GM12878 (cell line): ENCODE measurements around a stretch of chr6.

DNA sequence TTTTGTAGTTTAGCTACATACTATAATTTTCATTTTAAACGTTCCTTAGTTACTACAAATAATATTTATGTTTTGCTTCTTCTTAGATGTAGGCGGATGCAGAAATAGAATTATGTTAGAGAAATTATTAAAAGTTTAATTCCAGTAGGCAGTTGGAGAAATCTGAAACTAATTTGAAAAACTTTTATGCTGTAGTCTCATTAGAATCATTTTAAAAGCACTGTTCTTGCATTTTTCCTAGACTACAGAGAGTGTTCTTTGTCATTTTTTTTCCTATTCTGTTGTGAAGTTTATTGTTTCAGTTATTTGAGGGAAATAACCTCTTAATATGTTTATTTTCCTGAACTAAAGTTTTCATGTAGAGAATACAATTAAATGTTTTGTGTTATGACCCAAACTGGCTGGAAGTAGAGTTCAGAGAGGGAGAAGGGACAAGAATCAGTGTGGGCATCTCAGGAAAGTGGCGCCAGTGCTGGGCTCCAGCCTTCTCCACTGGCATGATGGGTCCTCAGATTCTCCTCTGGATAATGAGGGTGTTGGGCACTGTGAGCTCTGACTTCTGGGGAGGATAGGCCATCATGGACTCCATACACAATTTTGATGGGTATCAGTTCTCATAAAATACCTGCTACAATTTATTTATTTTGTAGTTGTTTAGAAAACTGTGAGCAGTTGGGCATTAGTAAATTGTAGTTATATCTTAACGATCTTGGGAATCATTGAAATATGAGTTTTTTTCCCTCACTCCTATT, 18.3 kb downstream of the OGFRL1 start:
- RAMPAGE, long total RNA, result no peak
- RRBS, 2 experiments, result no CpG with 5 or more reads among the region's 4 CpGs
CAGE:
- cytosol, long polyA minus RNA, result no peak
- cytosol, long polyA plus RNA, result no peak
- long polyA plus RNA, result no peak
- nucleolus, long total RNA, result no peak
- nucleus, long polyA plus RNA, result no peak
- nucleus, long total RNA, result no peak

DNA sequence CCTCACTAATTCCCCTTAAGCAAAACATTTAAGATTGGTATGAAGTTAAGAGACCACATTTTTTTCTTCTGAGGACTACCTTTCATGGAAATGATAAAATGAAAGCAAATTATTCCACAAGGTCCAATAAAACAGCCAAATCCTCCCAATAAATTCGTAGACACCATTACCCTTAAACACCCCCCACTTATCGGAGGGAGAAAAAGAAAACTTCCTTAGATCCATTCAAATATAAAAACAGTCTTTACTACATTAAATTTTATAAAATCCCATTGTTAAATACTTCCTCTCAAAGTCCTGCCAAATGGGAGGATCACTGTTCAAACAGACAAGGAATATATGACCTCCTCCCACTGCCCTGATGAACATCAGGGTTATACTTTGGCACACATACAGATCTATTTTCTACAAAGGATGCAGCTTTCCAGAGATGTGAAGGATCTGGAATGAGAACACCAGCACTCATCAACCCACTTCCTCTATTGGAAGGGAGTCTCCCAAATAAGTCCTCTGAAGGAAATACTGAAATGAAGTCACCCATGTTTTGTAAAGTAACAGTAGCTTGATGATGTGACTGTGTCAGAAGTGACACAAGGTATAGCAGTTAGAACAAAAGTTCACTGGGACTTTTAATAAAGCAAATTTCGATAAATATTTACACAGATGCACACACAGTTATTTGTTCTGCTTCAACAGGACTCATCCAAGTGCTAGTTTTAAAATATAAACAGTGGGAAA, 104.7 kb downstream of the OGFRL1 start:
- RAMPAGE, long total RNA, result no peak
- RRBS, 2 experiments, result no CpG with 5 or more reads among the region's 3 CpGs
CAGE:
- cytosol, long polyA minus RNA, result no peak
- cytosol, long polyA plus RNA, result no peak
- long polyA plus RNA, result no peak
- nucleolus, long total RNA, result no peak
- nucleus, long polyA plus RNA, result no peak
- nucleus, long total RNA, result no peak

GRCh38 chr6:71419341-71420039, 130.9 kb downstream of the OGFRL1 start:
- RAMPAGE, long total RNA, result no peak
- RRBS, 2 experiments, result no CpG with 5 or more reads among the region's 28 CpGs
CAGE:
- cytosol, long polyA minus RNA, result no peak
- cytosol, long polyA plus RNA, result no peak
- long polyA plus RNA, result no peak
- nucleolus, long total RNA, result no peak
- nucleus, long polyA plus RNA, result no peak
- nucleus, long total RNA, result no peak

DNA sequence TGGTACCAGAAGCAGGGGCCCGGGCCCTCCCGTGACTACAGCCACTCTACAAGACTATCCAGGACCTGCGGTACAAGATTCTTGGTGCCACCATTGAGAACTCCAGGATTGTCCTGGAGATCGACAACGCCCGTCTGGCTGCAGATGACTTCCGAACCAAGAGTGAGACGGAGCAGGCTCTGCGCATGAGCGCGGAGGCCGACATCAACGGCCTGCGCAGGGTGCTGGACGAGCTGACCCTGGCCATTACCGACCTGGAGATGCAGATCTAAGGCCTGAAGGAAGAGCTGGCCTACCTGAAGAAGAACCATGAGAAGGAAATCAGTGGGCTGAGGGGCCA, 296.4 kb downstream of the OGFRL1 start:
- RAMPAGE, long total RNA, result no peak
- RRBS, 2 experiments, result no CpG with 5 or more reads among the region's 16 CpGs
CAGE:
- cytosol, long polyA minus RNA, result no peak
- cytosol, long polyA plus RNA, result no peak
- long polyA plus RNA, result no peak
- nucleolus, long total RNA, result no peak
- nucleus, long polyA plus RNA, result no peak
- nucleus, long total RNA, result no peak

DNA sequence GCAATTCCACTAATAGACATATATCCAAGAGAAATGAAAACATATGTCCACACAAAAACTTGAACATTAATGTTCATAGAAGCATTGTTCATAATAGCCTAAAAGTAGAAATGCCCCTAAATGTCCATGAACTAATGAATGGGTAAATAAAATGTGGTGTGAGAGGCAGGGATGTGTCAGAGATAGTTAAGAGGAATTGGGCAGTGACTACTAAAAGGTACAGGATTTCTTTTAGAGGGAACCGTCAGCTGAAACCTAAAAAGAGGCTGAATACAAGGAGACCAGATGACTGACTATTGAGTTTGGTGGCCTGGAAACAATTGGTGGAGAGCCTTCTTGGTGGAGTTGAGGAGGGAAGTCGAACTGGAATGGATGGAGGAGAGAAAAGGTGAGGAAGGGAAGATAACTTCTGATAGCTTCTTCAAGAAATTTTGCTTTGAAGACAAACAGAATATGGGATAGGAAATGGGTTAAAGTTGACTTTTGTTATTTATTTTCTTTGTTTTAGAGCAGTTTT, 146.2 kb downstream of the KCNQ5 start:
- RAMPAGE, long total RNA, result no peak
- RRBS, 2 experiments, result no CpG with 5 or more reads among the region's 2 CpGs
CAGE:
- cytosol, long polyA minus RNA, result no peak
- cytosol, long polyA plus RNA, result no peak
- long polyA plus RNA, result start-site peak on the plus strand centred at position 353 of the sequence, 91 bp wide, 21 and 25 reads in 2 replicates
- nucleolus, long total RNA, result start-site peak on the plus strand centred at position 347 of the sequence, 102 bp wide, 32 reads; start-site peak on the plus strand centred at position 462 of the sequence, 16 bp wide, 19 reads
- nucleus, long polyA plus RNA, result no peak
- nucleus, long total RNA, result no peak

GRCh38 chr6:73309359-73309628, 44.8 kb downstream of the DPPA5 start:
- RAMPAGE, long total RNA, result no peak
- RRBS, 2 experiments, result no CpG with 5 or more reads among the region's 8 CpGs
CAGE:
- cytosol, long polyA minus RNA, result no peak
- cytosol, long polyA plus RNA, result no peak
- long polyA plus RNA, result no peak
- nucleolus, long total RNA, result no peak
- nucleus, long polyA plus RNA, result no peak
- nucleus, long total RNA, result no peak

DNA sequence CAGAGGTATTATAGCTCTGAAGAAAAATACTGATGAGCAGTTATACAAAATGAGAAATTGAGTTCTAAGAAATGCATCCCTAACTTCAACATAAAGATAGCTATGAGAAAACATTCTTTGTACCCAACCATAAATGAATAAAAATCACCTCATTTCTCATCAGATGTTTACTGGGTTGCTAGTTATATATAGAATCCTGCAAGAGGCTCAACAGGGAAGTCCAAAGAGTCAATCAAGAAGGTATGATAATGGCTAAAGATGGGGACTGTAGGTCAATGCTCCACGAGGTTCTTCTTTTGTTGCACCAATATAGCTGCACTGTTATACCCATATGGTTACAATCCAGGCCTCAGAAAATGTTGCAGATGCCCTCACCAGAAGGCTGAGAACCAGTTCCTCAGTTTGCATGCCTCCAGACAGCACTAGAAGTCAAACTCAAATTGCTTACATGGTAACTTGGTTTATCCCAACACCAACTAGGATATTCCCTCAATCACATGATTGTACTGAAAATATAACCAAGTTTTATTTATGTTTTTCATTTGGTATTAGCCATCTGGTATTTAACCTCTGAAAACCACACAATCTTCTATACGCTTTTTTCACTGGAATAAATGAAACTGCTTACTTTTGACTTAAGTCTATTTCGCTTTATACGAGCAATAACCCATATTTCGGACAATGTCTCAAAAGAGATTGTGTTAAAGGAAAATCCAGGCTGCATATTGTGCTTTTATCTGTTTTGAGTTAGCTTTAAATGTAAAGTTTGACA, 12.0 kb downstream of the EEF1A1 start:
- RAMPAGE, long total RNA, result no peak
- RRBS, 2 experiments, result no CpG with 5 or more reads among the region's 5 CpGs
CAGE:
- cytosol, long polyA minus RNA, result no peak
- cytosol, long polyA plus RNA, result no peak
- long polyA plus RNA, result no peak
- nucleolus, long total RNA, result no peak
- nucleus, long polyA plus RNA, result no peak
- nucleus, long total RNA, result no peak

DNA sequence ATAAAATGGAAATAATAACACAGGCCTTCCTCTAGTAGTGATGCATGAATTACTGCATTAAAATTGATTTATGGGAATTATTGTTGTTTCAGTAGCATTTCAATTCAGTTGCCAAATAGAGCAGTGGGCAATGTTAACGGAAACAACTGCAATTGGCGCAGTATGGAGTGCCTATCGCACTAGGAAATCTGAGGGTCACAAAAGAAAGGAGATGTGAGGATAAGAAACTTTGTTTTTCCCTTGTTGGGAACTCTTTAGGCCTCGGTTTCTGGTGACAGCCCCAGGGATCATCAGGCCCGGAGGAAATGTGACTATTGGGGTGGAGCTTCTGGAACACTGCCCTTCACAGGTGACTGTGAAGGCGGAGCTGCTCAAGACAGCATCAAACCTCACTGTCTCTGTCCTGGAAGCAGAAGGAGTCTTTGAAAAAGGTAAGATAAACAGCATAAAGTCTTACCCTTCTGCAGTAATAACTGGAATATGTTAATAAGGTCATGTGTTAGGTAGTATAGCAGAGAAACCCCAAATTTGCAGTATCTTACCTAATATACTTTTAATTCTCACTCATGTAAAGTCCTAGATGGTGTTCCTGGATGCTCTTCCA, 1.2 kb downstream of the CD109 start:
- RAMPAGE, long total RNA, result no peak
- RRBS, 2 experiments, result no CpG with 5 or more reads among the region's 6 CpGs
CAGE:
- cytosol, long polyA minus RNA, result no peak
- cytosol, long polyA plus RNA, result no peak
- long polyA plus RNA, result no peak
- nucleolus, long total RNA, result no peak
- nucleus, long polyA plus RNA, result no peak
- nucleus, long total RNA, result no peak

GRCh38 chr6:74075379-74075909, 379.4 kb downstream of the CD109 start:
- RAMPAGE, long total RNA, result no peak
- RRBS, 2 experiments, result no CpG with 5 or more reads among the region's 4 CpGs
CAGE:
- cytosol, long polyA minus RNA, result no peak
- cytosol, long polyA plus RNA, result no peak
- long polyA plus RNA, result no peak
- nucleolus, long total RNA, result no peak
- nucleus, long polyA plus RNA, result no peak
- nucleus, long total RNA, result no peak

GRCh38 chr6:75102405-75102997, 103.4 kb downstream of the COL12A1 start:
- RAMPAGE, long total RNA, result no peak
- RRBS, 2 experiments, result no CpG with 5 or more reads among the region's 6 CpGs
CAGE:
- cytosol, long polyA minus RNA, result no peak
- cytosol, long polyA plus RNA, result no peak
- long polyA plus RNA, result no peak
- nucleolus, long total RNA, result no peak
- nucleus, long polyA plus RNA, result no peak
- nucleus, long total RNA, result no peak

GRCh38 chr6:75174870-75175499, 30.9 kb downstream of the COL12A1 start:
- RAMPAGE, long total RNA, result no peak
- RRBS, 2 experiments, result no CpG with 5 or more reads among the region's 7 CpGs
CAGE:
- cytosol, long polyA minus RNA, result no peak
- cytosol, long polyA plus RNA, result no peak
- long polyA plus RNA, result no peak
- nucleolus, long total RNA, result no peak
- nucleus, long polyA plus RNA, result no peak
- nucleus, long total RNA, result no peak

GRCh38 chr6:75663107-75663700, 61.5 kb downstream of the SENP6 start:
- RAMPAGE, long total RNA, result no peak
- RRBS, 2 experiments, result no CpG with 5 or more reads among the region's 2 CpGs
CAGE:
- cytosol, long polyA minus RNA, result start-site peak on the plus strand at chr6:75663364-75663368, 21 reads; start-site peak on the plus strand at chr6:75663451-75663459, 73 reads
- cytosol, long polyA plus RNA, result no peak
- long polyA plus RNA, result no peak
- nucleolus, long total RNA, result no peak
- nucleus, long polyA plus RNA, result no peak
- nucleus, long total RNA, result no peak

- RAMPAGE, long total RNA, result no peak
- RRBS, 2 experiments, result no CpG with 5 or more reads among the region's 3 CpGs
CAGE:
- cytosol, long polyA minus RNA, result no peak
- cytosol, long polyA plus RNA, result no peak
- long polyA plus RNA, result no peak
- nucleolus, long total RNA, result no peak
- nucleus, long polyA plus RNA, result no peak
- nucleus, long total RNA, result no peak
These were observed 71.5 kb upstream of the MYO6 start for GRCh38 chr6:75677369-75678200.

DNA sequence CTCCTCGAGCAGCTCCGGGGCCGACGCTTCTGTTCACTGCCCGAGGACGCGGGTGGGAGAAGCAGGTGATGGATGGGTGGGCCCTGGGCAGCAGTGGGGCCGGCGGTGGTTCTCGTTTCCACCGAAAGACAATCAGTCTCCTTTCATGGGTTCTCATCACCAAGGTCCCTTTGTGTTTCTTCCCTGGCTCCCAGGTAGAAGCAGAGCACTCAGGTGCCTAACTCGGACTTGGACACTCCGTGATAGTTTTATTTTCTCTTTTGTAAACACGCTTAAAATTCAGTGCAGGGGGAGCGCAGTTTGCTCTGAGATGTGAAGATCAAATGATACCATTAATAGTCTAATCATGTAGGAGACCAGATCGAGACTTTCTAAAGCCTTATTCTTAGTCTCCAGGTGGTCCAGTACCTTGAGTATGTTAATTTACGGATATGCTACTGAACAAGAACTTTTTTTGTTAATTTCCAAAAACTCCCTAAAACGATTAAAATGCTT, 508 bp downstream of the MYO6 start:
- RAMPAGE, long total RNA, result no peak
- RRBS, 2 experiments, result under 1 to 2% methylated on average over 7 of the region's 18 CpGs
CAGE:
- cytosol, long polyA minus RNA, result no peak
- cytosol, long polyA plus RNA, result no peak
- long polyA plus RNA, result no peak
- nucleolus, long total RNA, result no peak
- nucleus, long polyA plus RNA, result no peak
- nucleus, long total RNA, result no peak

DNA sequence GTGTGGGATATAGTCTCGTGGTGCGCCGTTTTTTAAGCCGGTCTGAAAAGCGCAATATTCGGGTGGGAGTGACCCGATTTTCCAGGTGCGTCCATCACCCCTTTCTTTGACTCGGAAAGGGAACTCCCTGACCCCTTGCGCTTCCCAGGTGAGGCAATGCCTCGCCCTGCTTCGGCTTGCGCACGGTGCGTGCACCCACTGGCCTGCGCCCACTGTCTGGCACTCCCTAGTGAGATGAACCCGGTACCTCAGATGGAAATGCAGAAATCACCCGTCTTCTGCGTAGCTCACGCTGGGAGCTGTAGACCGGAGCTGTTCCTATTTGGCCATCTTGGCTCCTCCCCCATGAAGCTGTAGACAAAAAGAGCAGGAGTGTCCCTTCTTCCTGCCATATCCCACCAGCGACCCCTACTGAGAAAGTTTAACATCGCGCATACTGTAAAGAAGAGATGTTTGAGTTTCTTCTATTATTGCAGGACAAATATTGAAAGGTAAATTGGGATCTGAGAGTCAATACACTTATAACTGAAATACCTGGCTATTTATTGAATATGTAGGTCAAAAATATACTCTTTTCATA, 586.5 kb downstream of the HTR1B start:
- RAMPAGE, long total RNA, result no peak
- RRBS, 2 experiments, result no CpG with 5 or more reads among the region's 24 CpGs
CAGE:
- cytosol, long polyA minus RNA, result no peak
- cytosol, long polyA plus RNA, result no peak
- long polyA plus RNA, result no peak
- nucleolus, long total RNA, result no peak
- nucleus, long polyA plus RNA, result no peak
- nucleus, long total RNA, result no peak

DNA sequence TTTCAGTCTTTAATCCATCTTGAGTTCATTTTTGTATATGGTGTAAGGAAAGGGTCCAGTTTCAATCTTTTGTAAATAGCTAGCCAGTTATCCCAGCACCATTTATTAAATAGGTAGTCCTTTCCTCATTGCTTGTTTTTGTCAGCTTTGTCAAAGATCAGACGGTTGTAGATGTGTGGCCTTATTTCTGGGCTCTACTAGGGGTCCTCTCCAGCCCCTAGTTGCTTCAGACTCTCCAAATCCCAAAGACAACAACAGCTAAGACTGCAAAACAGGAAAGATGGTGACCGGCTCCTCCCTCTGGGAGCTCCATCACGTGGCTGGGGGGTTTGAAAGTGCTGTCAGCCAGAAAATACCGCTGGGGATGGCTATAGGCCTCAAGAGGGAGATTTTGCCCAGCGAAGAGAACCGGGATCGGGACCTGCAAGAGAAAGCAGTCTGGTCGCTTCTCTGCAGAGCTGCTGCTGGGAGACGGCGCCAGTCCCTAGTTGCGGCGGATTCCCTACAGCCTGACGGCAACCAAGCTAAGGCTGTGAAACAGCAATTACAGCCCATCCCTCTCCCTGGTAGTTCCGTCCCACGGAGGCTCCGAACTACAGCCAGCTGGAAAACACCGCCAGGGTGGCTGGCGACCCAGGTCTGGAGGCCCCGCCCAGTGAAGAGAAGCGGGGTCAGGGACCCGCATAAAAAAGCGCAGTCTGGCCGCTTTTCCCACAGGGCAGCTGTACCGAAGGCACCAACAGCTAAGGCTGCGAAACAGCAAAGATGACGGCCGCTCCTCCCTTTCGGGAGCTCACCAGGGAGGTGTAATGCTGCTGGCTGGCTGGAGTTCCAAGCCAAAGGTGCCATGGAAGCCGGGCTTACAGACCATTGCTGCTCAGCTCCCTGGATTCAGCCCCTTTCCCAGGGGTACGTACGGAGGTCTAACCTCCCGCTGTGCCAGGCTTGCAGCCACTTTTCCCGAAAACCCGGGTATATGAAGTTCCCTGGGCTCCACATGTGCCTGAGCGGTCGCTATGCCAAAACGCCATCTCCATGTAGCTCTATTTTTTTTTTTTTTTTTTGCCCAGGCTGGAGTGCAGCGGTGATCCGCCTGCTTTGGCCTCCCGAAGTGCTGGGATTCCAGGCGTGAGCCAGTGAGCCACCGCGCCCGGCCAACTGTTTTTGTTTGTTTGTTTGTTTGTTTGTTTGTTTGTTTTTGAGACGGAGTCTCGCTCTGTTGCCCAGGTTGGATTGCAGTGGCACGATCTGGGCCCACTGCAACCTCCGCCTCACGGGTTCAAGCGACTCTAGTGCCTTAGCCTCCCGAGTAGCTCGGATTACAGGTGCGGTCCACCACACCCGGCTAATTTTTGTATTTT, 238.0 kb upstream of the IRAK1BP1 start:
- RAMPAGE, long total RNA, result no peak
- RRBS, 2 experiments, result 0% methylated on average over 3 of the region's 54 CpGs; no CpG with 5 or more reads in 1 of the 2 experiments
CAGE:
- cytosol, long polyA minus RNA, result no peak
- cytosol, long polyA plus RNA, result no peak
- long polyA plus RNA, result no peak
- nucleolus, long total RNA, result no peak
- nucleus, long polyA plus RNA, result no peak
- nucleus, long total RNA, result no peak

DNA sequence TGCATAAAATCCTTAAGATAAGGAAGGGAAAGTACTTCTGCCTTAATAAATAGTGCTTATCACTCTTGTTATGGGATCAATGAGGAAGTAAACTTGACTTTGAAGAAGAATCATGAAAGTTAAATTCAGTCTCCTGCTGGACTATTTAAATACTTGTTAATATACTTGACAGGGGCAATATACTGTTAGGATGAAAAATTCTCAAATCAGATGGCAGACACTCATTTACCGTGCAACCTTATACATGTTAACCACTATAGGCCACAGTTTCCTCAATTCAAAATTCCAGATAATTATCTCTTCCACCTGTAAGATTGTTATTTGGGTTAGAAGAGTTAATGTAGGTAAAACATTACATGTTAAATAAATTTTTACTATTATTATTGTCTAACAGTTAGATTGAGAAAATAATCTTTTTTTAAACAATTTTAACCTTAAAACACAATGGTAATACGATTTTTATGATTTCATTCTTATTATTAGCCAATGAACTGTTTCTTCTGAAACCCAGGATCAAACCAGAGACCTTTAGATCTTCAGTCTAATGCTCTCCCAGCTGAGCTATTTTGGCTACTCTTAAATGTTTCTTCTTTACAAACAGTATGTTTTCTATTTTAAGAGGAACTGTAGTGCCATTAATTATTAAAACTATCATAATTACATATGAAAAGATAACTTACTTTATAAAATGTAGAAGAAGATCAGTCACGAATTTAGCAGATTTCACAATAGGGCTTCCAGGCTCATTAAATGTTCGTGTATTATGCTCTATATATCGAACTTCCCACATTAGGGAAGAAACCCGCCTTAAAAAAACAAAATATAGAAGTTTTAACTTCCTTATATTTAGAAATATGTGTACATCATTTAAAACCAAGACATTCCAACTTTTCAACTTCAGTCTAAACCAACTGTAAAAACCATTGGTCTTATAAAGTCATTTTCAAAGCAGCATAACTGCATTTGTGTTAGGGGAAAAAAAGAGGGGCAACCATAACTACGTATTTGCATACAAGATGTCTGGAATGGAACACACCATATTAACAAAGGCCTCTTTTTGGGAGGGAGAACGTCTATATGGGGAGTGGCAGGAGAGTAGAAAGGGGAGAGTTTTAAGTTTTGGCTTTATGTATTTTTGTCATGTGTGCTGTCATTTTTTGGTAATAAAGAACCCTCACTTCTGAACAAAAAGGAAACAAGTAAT, 90.8 kb downstream of the IRAK1BP1 start:
- RAMPAGE, long total RNA, result no peak
- RRBS, 2 experiments, result no CpG with 5 or more reads among the region's 8 CpGs
CAGE:
- cytosol, long polyA minus RNA, result no peak
- cytosol, long polyA plus RNA, result no peak
- long polyA plus RNA, result no peak
- nucleolus, long total RNA, result no peak
- nucleus, long polyA plus RNA, result no peak
- nucleus, long total RNA, result no peak

- RAMPAGE, long total RNA, result no peak
- RRBS, 2 experiments, result no CpG with 5 or more reads among the region's 1 CpG
CAGE:
- cytosol, long polyA minus RNA, result no peak
- cytosol, long polyA plus RNA, result no peak
- long polyA plus RNA, result no peak
- nucleolus, long total RNA, result no peak
- nucleus, long polyA plus RNA, result no peak
- nucleus, long total RNA, result no peak
These were observed 52.6 kb downstream of the PHIP start for GRCh38 chr6:79025440-79025796.

GRCh38 chr6:79041254-79041919, 36.7 kb downstream of the PHIP start:
- RAMPAGE, long total RNA, result no peak
- RRBS, 2 experiments, result no CpG with 5 or more reads among the region's 2 CpGs
CAGE:
- cytosol, long polyA minus RNA, result no peak
- cytosol, long polyA plus RNA, result no peak
- long polyA plus RNA, result no peak
- nucleolus, long total RNA, result no peak
- nucleus, long polyA plus RNA, result no peak
- nucleus, long total RNA, result no peak

- RAMPAGE, long total RNA, result no peak
- RRBS, 2 experiments, result no CpG with 5 or more reads among the region's 4 CpGs
CAGE:
- cytosol, long polyA minus RNA, result start-site peak on the minus strand at chr6:79060481-79060519, 42 reads
- cytosol, long polyA plus RNA, result no peak
- long polyA plus RNA, result no peak
- nucleolus, long total RNA, result no peak
- nucleus, long polyA plus RNA, result no peak
- nucleus, long total RNA, result no peak
These were observed 17.6 kb downstream of the PHIP start for GRCh38 chr6:79060251-79061118.